ENCODE data around the genes ATG101, SMIM41, KRT6A and KRT71.

DNA sequence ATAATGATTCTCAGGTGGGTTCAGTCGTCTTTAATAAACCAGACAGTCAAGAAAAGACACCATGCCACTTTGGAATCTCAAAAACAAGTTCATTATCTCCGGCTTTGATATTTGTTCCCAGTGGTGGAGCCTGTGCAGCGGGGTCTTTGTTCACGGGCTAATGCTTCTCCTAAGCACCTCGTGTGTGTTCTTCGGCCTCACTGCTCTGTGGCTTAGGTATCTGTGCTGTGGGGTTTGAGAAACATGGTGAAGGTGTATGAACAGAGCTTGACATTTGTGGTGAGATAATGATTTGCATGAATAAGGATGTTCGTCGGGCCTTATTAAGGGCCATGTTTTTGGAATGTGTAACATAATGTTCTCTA, 1.7 kb downstream of the ACVR1B start:
- PRO-cap = no peak
- RAMPAGE, long total RNA, 4 experiments = no peak in any of the 4 experiments

- PRO-cap = no peak
- RAMPAGE, long total RNA, 4 experiments = no peak in any of the 4 experiments
These were observed 8.5 kb downstream of the TAMALIN start for GRCh38 chr12:52014948-52015971.

DNA sequence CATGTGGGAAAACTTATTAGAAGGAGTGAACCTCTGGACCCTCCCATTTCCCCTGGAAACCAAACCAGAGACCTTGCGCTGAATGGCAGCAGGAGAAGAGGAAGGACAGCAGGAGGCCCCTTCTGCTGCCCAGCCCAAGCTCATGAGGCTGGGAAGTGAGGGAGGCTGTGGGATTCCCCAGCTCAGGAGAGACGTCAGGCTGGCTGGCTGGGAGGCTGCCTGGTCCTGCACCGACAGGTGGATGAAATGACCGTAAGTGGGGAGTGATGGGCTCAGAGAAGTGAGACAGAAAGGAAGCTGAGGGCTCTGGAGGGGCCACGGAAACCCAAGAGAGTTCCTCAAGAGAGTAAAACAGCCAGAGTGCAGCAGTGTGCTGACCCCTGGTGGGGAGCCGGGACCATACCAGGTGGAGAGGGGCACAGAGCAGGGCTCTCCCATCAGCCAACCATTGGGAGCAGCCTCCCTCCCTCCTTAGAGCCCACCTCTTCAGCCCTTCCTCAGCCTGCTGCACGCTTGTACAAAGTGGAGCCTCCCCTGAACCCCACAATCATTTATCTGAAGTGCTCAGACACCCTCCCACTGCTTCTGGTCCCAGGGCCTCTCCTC, 13.9 kb downstream of the TAMALIN start:
- PRO-cap = no peak
- RAMPAGE, long total RNA, 4 experiments = no peak in any of the 4 experiments

- PRO-cap = no peak
- RAMPAGE, long total RNA, 4 experiments = no peak in any of the 4 experiments
These were observed 21.6 kb upstream of the NR4A1 start for GRCh38 chr12:52029660-52030087.

DNA sequence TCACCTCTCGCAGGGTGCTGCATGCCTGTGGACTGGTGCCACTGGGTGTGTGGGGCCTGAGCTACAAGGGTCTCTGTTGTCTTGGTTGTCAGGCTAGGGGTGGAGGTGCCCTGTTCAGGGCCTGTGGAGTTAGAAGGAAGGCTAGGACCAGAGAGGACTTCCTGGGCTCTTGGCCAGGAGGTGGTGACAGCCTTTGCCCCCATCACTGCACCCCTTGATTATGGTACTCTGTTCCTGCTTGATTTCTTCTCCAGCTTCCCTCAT, 1.5 kb downstream of the NR4A1 start:
- PRO-cap = no peak
- RAMPAGE, long total RNA, 4 experiments = no peak in any of the 4 experiments

DNA sequence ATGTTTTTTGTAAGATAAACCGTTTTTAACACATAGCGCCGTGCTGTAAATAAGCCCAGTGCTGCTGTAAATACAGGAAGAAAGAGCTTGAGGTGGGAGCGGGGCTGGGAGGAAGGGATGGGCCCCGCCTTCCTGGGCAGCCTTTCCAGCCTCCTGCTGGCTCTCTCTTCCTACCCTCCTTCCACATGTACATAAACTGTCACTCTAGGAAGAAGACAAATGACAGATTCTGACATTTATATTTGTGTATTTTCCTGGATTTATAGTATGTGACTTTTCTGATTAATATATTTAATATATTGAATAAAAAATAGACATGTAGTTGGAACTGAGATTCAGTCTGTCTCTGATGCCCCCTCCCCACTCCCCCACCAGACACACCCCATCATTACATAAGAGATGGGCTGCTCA, 7.9 kb downstream of the NR4A1 start:
- PRO-cap = no peak
- RAMPAGE, long total RNA, 4 experiments = no peak in any of the 4 experiments

DNA sequence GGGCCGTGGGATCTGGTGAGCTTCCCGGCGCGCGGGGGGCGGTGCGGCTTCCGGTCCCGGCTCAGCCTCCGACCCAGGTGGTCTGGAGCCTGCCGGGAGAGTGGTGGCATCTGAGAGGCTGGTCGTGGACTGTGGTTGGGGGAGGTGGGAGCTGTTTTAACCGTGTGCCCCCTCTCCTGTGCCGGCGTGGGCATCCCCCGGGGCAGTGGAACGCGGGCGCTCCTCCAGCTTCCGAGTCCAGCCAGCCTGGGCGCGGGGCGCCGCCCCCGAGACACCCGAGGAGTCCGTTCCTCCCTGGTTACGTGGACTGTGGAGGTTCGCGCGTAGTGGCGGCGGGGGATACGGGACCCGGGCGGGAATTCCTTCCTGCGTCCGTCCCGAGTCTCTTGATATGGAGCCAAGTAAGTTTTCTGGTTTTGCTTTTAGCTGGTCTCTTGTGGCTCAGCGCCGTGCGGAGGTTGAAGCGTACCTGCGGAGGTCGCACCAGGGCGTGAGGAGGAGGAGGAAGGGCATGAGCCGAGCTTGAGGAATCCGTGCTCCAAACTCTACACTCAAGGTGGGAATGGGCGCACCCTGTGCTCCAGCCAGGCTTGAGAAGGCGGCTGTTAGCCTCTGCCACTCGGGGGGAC, at the start of gene ATG101:
Gene ATG101, plus strand, starts transcription at position 51 of the 629 bp plus-strand sequence.
- PRO-cap = bidirectional peak, plus-strand start at position 76 of the sequence, minus-strand start outside the sequence
- RAMPAGE, long total RNA, 4 experiments = start-site peak on the plus strand in 4 of 4 experiments, centred at positions 64 to 202 of the sequence, 15 to 122 reads per replicate

DNA sequence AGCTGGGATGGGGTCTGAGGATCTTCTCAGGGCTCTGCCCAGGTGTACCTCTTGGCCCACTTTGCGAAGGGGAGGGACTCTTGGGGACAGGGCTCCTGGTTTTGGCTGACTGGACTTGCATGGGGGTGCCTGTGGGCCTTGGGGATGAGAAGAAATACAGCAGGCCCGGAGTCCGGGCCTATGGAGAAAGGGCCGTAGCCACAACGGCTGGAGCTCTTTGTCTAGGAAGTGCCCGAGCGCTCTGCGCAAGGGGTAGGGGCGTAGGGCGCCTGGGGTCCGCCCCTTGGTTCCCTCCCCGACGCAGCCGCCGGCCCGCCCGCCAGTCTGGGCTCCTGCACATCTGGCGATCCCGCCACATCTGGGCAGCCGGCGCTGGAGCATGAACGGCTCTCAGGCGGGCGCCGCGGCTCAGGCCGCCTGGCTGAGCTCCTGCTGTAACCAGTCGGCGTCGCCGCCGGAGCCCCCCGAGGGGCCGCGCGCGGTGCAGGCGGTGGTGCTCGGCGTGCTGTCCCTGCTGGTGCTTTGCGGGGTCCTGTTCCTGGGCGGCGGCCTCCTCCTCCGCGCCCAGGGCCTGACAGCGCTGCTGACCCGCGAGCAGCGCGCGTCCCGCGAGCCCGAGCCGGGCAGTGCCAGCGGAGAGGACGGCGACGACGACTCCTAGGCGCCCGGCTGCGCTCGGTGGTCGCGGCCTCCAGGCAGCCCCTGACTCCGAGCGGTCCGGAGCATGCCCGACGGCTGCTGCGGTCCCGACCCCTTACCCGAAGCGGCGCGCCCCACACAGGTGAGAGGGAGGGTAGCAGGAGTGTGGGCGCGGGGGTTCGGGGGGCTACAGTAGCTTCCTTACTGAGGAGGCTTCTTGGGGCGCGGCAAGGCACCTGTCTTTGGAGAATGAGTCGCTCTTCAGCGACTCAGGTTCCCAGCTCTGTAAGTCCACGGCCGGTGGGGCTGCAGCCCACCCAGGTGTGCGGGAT, at the start of gene SMIM41:
Gene SMIM41, plus strand, starts transcription at position 304 of the 971 bp plus-strand sequence.
- PRO-cap = unidirectional peak, plus-strand start at position 355 of the sequence
- RAMPAGE, long total RNA, 4 experiments = no peak in any of the 4 experiments

DNA sequence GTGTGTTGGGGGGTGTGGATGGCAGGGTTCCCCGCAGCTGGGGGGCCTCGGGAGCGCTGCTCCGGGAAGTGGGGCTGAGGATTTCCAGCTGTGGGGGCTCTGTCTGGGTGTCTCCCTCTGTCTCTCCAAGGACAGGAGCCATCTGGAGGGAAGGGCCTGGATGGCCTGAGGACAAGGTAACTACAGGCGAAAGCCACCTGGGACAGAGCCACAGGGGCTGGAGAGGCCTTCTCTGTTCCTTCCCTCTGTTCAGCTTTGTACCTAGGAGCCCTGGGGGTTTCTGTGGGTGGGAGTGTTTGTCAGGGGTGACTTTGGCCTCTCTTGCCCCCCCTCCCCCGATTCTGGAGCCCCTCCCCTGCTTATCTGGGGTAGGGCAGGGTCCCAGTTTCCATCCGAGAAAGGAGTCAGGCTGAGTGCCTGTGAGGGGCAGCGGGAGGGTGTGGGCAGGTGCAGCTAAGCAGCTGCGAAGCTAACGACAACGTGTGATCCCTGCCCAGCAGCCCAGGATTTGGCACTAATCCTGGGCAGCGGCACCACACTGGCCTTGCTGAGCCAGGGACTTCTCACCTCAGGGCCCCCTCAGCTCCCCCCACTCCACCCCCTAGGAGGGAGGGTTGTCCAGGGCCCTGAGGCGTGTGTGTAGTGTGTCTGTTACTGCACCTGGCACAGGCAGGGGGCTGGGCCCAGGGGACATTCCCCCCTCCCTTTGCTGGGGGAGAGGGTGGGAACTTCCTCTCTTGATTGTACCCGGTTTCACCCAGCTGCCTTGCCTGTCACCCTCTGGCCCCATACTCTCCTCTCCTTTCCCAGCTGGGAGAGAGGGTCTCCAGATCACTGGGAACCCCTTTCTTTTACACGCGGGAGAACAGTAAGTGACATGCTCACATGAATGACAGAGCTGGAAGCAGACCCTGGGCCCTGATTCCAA, 1.7 kb downstream of the SMIM41 start:
- PRO-cap = no peak
- RAMPAGE, long total RNA, 4 experiments = no peak in any of the 4 experiments

- PRO-cap = no peak
- RAMPAGE, long total RNA, 4 experiments = no peak in any of the 4 experiments
These were observed 40.1 kb downstream of the SMIM41 start for GRCh38 chr12:52119308-52120377.

DNA sequence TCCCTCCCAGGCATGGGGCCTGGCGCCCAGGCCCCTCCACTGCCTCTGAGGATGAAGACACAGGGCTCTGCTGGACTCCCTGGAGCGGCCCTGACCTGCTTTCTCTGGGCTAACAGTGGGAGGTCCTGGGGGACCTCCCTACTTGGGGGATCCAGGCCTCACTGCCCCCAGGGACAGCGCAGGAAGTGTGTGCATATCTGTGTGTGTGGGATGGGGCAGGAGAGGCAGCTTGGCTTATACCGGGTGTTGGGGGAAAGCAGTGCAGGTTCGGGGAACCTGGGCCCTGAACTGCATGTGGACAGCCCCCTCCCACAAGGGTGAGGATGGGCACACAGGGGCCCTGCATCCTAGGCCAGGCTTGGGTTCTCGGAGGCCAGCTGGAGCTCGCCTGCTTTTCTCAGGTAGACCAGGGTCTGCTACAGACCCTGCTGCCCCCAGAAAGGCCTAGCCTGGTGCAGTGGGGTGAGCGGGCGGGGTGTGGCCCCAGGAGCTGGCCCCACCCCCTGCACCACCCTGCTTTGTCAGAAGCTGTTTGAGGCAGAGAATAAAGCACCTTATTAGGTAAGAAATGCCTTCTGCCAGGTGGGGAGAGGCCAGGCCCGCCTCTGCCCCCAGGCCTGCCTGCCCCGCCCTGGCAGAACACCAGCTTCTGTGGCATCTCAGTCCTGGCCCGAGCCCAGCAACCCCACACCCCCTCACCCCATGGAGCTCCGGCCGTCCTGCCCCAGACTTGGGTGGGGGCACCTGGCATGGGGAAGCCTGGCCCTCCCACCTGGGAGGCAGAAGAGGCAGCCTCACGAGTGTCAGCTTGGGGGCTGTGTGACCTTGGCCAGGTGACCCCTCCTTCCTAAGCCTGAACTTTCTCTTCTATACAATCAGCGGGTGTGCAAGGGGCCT, 43.4 kb downstream of the KRT80 start:
- PRO-cap = no peak
- RAMPAGE, long total RNA, 4 experiments = no peak in any of the 4 experiments

DNA sequence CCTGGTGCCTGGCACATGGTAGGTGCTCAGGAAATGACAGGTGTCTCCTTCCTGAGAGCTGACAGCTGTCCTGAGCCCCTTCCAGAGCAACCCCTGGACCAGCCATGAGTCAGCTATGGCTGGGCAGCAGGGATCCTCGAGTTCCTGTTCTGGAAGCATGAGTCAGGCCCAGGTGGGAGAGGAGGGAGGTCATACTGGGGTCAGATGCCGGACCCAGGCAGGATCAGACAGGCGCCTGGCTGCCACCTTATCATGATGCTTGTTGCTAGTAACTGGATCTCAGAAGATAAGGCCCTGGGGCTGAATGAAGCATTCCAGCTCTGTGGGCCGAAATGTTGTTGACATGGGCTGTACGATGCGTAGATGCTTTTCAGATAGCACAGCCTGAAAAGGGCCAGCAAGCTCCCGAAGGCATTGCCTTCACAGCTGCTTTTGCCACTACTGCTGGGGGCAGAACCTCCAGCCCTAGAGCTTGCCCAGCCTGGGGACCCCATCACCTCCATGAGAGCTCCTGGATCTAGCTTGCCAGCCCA, 17.4 kb upstream of the KRT7 start:
- PRO-cap = no peak
- RAMPAGE, long total RNA, 4 experiments = no peak in any of the 4 experiments

GRCh38 chr12:52492579-52493781, at the start of gene KRT6A:
TSS of gene KRT6A (minus strand) at chr12:52493257.
- PRO-cap = unidirectional peak, minus-strand start at chr12:52493257
- RAMPAGE, long total RNA, 4 experiments = start-site peak on the minus strand in 1 of 4 experiments, at chr12:52493240-52493259 at its widest, 424 reads per replicate

- PRO-cap = no peak
- RAMPAGE, long total RNA, 4 experiments = no peak in any of the 4 experiments
These were observed 2.3 kb downstream of the KRT5 start for GRCh38 chr12:52517757-52518338.

GRCh38 chr12:52552910-52553384, at the start of gene KRT71:
TSS of gene KRT71 (minus strand) at chr12:52553145.
- PRO-cap = no peak
- RAMPAGE, long total RNA, 4 experiments = no peak in any of the 4 experiments

- PRO-cap = no peak
- RAMPAGE, long total RNA, 4 experiments = no peak in any of the 4 experiments
These were observed 12.2 kb upstream of the KRT73 start for GRCh38 chr12:52630387-52631146.

DNA sequence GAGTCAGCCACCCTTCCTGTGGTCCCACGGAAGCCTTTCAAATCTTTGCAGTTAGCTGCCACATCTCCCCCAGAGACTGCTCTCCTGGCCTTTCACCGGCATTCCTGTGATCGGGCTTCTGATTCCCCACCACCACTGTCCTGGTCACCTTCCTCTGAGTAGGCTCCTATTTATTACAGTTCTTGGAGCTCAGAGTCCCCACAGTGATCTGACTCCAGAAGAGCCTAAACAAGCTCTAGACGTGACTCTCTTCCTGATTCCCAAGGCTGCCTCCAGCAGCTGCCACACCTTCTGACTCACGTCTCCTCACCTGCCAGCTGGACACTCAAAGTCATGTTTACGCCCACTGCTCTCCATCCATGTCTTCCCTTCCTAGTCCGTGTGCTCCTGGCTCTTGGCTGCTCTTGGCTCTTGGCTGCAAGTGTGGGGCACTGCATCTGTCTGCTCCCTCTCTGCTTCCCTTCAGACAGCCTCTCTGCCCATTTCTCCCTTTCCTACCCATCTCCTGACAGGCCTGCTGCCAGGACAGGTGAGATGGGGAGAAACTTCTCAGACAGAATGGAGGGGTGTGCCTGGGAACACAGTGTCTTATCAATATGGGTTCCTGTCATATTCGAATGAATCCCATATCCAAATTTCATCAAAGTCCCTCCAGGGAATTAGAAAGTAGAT, 7.7 kb upstream of the KRT1 start:
- PRO-cap = unidirectional peak, minus-strand start at position 210 of the sequence
- RAMPAGE, long total RNA, 4 experiments = no peak in any of the 4 experiments

DNA sequence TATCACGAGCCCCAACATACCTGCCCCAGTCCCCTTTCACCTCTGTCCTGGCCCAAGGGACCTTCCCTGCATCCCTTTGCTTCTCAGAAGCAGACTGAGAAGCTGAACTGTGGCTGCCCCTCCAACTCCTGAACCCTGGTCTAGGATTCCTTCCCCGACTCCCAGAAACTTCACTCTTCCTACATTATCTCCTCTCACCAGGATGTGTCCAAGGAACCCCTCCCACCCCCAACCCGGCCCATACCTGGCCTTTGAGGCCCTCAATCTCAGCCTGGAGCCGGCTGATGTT, 5.4 kb downstream of the KRT8 start:
- PRO-cap = no peak
- RAMPAGE, long total RNA, 4 experiments = no peak in any of the 4 experiments

- PRO-cap = no peak
- RAMPAGE, long total RNA, 4 experiments = no peak in any of the 4 experiments
These were observed 1.6 kb upstream of the KRT8 start for GRCh38 chr12:52906294-52906981.

- PRO-cap = no peak
- RAMPAGE, long total RNA, 4 experiments = no peak in any of the 4 experiments
These were observed 1.6 kb downstream of the KRT18 start for GRCh38 chr12:52950566-52950948.